Gastrocnemius medialis (tissue), 3 donors: ENCODE measurements around the gene NCAPH2.

- PRO-cap, result no peak
- RAMPAGE, long total RNA, 3 experiments, result no peak in any of the 3 experiments
Observed at GRCh38 chr22:49965789-49966309, 5.3 kb downstream of the PIM3 start.

- PRO-cap, result no peak
- RAMPAGE, long total RNA, 3 experiments, result no peak in any of the 3 experiments
Observed at GRCh38 chr22:49970394-49970726, 9.8 kb downstream of the PIM3 start.

- PRO-cap, result no peak
- RAMPAGE, long total RNA, 3 experiments, result no peak in any of the 3 experiments
Observed at GRCh38 chr22:50000175-50000374, 12.5 kb downstream of the IL17REL start.

- PRO-cap, result no peak
- RAMPAGE, long total RNA, 3 experiments, result no peak in any of the 3 experiments
Observed at GRCh38 chr22:50105604-50106153, 15.9 kb downstream of the MOV10L1 start.

- PRO-cap, result no peak
- RAMPAGE, long total RNA, 3 experiments, result no peak in any of the 3 experiments
Observed at GRCh38 chr22:50119647-50120342, 30.0 kb downstream of the MOV10L1 start.

GRCh38 chr22:50186315-50186813, 651 bp downstream of the TRABD start:
- PRO-cap, result no peak
- RAMPAGE, long total RNA, 3 experiments, result no peak in any of the 3 experiments

DNA sequence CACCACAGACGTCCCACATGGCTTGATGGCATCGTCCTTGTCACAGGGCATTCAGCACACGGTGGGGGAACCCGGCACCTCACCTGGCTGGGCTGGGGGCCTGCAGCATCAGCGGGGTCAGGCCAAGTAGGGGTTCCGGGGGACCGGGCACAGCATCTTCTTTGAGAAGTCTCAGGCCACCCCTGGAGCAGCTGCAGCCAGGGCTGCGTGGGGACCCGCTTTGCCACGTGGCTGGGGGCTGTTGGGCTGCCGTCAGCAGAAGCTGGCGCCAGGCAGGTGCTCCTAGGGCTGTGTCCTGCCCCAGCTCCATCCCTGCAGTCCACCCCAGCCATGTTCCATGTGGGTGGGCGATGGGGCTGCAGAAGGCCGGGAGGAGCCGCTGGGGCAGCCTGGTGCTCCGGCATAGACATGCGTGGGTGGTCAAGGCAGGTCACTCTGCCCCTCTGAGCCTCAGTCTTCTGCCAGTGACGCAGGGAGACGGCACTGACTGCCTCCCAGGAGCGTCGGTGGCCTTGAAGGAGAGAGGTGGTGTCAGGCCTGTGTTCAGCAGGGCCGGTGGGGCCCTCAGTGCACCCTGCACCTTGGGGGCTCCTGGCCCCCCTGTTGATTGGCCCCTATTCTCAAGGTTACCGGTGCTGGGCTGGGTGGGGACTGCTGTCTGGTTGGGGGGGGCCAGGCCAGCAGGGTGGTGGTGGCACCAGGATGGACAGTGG, 8.5 kb downstream of the SELENOO start:
- PRO-cap, result no peak
- RAMPAGE, long total RNA, 3 experiments, result no peak in any of the 3 experiments

DNA sequence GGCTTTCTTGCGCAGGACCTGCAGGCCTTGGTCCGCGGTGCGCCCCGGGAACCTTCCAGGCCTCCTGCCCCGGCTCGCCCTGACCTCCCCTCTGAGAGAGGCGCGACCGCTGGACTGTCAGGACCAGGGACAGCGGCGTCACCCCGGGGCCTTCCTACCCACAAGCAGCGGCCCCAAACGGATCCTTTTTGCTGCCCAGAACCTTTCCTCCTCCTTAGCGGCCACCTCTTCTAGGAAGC, 558 bp upstream of the MAPK11 start:
- PRO-cap, result no peak
- RAMPAGE, long total RNA, 3 experiments, result no peak in any of the 3 experiments

- PRO-cap, result no peak
- RAMPAGE, long total RNA, 3 experiments, result no peak in any of the 3 experiments
Observed at GRCh38 chr22:50273683-50274840, 3.9 kb upstream of the MAPK11 start.

DNA sequence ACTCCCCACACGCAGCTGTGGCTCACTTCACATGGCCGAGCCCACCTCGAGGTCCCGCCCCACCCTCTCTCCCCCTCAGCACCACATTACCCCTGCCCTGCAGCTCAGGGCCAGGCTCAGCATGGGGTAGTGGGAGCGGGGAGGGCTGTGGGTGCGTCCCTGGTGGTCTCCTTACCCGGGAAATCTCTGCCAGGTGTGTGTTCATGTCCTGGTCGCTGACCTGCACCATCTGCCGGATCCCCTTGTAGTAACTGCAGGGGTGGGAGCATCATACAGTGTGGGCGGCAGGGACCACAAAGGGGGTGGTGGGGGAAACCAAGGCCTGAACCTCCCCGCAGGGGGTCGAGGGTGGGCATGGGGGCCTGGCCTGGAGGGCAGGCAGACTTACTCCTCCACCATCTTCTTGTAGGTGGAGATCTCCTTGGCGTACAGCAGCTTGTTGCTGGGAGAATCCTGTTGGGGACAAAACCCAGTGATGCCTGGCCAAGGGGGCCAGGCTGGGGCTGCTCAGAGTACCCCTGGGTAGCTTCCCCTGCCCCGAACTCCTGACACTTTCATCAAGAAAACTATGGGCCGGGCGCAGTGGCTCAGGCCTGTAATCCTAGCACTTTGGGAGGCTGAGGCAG, 6.4 kb upstream of the MAPK11 start:
- PRO-cap, result no peak
- RAMPAGE, long total RNA, 3 experiments, result no peak in any of the 3 experiments

- PRO-cap, result no peak
- RAMPAGE, long total RNA, 3 experiments, result no peak in any of the 3 experiments
Observed at GRCh38 chr22:50285669-50285868, 15.4 kb upstream of the MAPK11 start.

DNA sequence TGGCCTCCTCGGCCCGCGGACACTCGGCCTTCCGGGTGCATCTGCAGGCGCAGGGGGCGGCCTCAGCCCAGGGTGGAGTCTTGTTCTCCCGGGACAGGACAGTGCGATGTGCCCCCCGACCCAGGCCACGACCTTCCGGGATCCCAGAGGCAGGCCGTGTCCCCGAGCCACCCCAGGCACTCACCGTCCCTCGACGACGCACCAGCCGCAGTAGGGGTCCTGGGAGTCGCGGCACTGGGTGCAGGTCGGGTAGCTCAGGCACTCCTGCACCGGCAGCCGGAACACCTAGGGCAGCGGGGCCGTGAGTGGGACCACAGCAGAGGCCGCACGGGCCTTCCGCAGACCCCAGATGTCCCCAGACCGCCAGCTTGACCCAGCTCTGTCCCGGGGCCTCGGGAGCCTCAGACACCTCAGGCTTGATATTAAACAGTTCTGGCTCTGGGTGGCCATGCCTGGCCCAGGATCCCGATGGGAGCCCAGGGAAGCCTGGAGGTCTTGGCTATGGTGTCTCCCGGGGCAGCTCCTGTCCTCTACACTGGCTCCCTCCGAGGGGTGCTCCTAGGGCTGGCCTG, 17.7 kb upstream of the MAPK11 start:
- PRO-cap, result no peak
- RAMPAGE, long total RNA, 3 experiments, result no peak in any of the 3 experiments

- PRO-cap, result no peak
- RAMPAGE, long total RNA, 3 experiments, result no peak in any of the 3 experiments
Observed at GRCh38 chr22:50303697-50304501, 3.5 kb downstream of the PLXNB2 start.

DNA sequence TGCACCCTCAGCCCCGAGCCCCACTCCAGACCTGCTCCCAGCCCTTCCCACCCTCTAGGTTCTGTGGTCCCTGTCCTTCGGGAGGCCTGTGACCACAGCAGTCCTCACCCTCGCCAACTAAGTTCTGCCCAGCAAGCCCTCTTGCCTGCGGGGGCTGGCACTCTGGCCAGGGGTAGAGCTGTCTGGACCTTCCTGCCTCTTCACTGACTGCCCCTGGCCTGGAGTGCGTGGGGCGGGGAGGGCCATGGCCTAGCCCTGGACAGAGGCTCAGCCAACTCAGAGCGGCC, 1.7 kb upstream of the PLXNB2 start:
- PRO-cap, result no peak
- RAMPAGE, long total RNA, 3 experiments, result no peak in any of the 3 experiments

GRCh38 chr22:50391721-50392243, 48.7 kb downstream of the PPP6R2 start:
- PRO-cap, result no peak
- RAMPAGE, long total RNA, 3 experiments, result no peak in any of the 3 experiments

DNA sequence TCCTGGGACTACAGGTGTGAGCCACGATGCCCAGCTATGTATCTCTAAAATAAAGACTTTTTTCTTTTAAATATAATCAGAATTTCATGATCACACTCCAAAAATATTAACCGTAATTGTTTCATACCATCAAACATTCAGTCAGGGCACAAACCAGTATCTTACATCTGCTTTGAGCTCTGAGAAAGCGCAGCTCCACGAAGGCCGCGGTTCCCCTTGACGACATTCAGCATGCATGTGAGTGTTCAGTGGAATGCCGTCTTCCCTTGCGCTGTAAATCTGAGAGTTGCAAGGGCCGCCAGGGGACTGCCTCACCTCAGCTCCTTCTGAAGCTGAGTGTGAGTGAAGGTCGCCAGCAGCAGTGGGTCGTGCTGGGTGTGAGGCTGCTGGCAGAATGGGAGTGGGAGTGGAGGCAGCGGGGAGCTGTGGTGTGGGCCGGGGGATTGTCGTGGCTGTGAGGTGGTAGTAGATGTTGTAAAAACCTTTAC, 65.1 kb downstream of the PPP6R2 start:
- PRO-cap, result no peak
- RAMPAGE, long total RNA, 3 experiments, result no peak in any of the 3 experiments

DNA sequence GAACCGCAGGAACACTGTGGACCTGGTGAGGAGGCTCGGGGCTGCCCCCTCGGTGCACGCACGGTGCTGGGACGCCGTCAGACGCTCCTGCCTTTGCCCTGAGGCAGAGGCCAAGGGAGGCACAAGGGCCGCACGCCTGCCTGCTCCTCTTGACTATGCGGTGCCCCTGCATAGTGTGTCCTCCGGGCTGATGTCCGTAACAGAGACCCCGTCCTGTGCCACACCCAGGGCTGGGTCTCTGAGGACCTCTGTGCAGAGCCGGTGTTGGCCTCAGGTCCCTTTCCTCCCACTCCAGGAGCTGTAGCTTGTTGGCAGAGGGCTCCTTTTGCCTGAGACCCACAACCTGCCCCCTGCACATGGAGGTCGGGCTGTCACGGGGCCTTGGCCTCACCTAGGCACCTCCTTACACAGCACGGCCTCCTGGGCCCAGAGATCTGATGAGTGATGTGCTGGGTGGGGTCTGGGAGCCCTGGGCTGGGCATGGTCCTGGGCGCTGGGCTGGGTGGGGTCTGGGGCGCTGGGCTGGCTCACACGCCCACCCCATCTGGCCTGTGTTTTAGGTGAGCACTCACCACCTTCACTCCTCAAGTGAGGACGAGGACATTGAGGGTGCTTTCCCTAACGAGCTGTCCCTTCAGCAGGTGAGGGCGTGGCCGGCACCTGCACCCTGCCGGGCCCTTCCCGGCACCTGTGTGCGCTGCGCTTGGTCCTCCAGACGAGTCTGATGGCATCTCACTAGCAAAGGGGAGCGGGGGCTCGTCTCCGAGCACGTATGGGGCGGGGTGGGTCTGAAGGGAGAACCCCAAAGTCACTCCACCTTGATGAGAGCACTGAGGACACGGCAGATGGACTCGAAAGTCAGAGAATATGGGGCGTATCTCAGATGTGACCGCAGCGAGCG, 38.2 kb downstream of the SBF1 start:
- PRO-cap, result no peak
- RAMPAGE, long total RNA, 3 experiments, result no peak in any of the 3 experiments

DNA sequence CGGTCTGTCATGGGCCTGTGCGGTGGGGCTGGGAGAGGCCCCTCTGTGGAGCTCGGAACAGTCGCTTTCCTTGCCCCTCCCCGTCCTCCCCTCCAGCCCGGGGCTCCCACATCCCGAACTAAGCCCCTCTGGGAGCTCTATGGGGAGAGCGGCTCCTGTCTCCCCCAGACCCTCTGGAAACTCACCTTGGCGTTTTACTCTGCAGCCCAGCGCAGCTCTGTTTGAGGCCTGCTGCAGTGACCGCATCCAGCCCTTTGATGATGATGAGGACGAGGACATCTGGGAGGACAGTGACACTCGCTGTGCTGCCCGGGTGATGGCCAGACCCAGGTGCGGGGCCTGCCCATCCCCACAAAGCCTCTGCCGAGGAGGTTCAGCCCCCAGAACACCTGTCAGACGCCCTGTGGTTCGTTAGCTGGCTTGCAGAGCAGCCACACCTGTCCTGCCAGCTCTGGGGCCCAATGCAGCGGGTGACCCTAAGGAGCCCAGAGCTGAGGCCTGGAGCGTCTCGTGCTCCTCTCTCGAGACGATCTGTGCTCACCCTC, 36.8 kb downstream of the SBF1 start:
- PRO-cap, result no peak
- RAMPAGE, long total RNA, 3 experiments, result no peak in any of the 3 experiments

DNA sequence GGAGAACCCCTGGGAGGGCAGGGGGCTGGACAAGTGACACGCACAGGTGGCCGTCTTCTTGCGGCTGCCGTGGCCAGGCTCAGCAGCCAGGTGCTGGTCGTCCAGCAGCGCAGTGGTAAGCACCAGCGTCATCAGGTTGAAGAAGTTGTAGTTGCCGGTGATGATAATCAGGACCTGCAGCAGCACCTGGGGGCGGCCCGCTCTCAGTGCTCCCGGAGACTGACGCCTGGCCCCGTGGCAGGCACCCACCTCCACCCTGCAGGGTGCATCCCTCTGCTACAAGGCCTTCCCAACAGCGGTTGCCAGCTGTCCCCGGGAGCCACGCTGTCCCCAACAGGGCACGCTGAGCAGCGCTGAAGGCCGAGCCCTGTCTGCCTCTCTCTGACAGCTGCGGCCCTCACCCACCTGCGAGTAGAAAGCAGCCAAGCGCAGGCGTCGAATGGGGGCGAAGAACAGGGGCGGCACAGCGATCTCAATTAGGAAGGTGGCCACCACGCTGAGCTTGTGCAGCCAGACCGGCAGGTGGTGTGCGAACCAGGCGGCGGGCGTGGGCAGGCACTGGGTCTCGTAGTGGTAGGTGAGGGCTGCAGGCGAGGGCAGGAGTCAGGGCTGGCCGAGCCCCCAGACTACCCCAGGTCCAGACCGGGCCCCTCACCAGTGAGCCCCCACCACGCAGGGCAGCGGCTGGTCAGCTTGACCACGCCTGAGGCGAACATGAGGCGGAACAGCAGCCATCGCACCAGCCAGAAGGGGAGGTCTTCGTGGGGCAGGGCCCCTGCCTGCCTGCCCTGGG, 1.7 kb downstream of the LMF2 start:
- PRO-cap, result no peak
- RAMPAGE, long total RNA, 3 experiments, result no peak in any of the 3 experiments

GRCh38 chr22:50507852-50509064, at the start of gene NCAPH2:
Gene NCAPH2, plus strand, starts transcription at chr22:50508224.
- PRO-cap, result bidirectional peak, plus-strand start at chr22:50508227, minus-strand start at chr22:50508195
- RAMPAGE, long total RNA, 3 experiments, result start-site peak on the plus strand in 3 of 3 experiments, at chr22:50508218-50508247 at its widest, 15 to 66 reads per replicate